Iris pigment epithelial cell (primary cell): ENCODE data around the genes FAM151B and TMEM161B.

DNA sequence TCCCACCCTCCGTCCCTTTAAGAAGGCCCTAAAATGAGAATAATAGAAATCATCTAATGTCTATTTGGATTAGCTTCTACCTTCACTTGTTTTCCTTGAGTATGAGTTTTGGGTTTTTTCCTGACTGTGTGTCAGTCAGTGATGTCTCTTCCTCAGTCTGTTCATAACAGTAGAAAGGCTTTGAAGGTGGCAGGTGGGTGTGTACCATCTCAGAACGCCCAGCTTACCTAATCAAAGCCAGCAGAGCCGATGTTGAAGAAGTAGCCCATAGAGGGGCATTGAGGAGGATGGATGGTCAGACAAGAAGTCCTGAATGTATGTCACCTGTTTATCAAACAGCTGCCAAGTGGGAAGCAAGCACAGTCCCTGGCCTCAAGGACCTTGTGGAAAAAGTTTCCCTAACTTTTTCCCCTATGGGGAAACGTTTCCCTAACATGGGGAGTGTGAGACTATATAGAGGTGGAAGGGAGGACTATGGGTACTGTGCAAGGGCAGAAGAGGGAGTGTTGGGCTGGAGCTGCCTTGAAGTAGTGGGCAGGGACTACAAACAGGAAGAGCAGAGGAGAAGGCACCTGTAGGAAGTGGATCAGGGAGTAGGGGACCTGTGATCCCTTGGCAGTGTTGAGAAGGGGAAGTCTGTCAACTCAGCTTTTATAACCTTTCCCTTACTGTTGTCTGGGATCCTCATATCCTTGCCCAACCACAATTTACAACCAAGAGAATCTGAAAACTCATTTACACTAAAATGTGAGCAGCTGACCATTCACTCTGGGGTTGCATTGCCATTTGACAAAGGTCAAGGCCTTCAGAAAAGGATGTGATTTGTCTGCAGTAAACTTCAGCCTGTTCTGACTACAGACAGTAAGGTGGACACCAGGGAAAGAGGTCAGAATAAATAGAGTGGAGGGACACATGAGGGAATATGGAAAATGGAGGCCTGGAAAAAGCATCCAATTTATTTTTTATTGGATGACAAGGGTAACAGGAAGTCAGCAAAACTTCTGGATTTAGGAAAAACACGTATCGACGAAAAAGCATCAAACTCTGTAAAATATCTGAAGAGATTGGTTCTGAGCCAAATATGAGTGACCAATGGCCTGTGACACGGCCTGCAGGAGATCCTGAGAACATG, 1.4 kb downstream of the CMYA5 start:
- RRBS, result no CpG with 5 or more reads among the region's 8 CpGs

GRCh38 chr5:80183653-80184059, 72.2 kb downstream of the SERINC5 start:
- RRBS, result no CpG with 5 or more reads among the region's 10 CpGs

DNA sequence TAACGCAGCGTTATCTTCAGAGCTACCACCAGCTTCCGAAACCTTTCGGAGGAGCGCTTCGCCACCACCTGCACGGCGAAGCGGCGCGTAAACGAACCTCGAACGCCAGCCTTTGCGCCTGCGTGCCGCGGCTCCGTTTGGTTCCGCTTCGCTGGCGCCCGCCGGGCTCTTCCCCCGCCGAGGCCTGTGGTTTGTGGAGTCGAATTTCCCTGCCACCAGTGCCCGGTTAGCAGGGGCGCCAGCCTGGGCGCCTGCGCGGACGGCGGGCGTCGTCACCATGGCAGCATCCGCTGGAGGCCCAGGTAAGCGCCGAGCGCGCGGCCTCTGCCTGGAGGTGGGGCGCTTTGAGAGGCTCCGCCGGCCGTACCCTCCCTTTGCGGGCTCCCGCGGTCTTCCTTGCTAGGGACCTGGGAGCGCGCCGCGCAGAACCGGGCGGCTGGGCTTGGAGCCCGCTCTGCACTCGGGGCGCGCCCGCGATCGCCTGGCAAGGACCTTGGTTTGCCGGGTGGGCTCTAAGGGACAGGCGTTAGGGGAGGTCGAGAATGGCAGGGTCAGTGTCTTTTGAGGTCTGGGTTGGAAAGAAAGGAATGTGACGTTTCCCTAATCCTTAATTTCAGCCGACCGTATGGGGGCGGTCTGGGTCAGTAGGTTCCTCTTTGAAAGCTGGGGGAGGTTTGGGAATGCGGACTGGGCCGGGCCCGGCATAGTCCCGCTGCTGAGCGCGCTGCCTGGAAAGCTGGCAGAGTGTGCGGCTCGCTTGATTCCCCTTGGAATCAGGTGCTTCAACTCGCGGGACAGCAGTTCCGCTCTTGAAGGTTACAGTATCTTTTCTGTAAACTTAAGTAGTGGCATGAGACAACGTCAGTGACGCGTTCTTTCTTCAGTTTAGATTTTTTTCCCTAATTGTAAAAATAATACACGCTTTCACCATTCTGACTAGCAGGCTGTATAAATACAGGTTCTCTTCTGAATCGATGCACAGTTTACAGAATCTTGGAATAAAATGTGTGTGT, at the start of gene FAM151B:
TSS of gene FAM151B (plus strand) at position 254 of the 1,013 bp plus-strand sequence.
- RRBS, result 3% methylated on average over 23 of the region's 85 CpGs

DNA sequence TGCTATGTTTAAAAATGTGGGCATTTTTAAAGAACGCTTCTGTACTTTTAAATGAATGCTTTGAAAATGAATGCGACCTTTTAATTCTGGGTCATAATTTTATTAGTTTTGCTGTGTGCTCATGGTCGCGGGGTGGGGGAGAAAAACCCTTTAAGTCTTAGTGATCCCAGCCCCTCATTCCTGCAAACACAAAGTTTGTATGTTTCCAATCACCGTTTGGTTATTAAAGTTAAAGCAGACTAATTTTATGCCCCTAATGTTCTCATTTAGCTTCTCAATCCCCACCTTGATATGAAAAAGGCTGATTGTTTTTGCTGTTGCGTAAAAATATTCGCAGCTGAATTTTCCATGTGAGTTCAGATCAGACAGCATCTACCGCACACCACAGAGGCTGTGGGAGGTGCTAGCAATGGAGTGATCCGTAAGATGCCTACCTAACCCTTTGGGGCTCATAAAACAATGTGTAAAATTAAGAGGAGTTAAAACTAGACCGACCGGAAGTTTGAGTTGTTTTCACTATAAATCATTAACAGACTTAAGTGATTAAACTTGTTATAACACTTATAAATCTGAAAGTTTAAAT, 1.6 kb downstream of the RASGRF2 start:
- RRBS, result no CpG with 5 or more reads among the region's 11 CpGs

DNA sequence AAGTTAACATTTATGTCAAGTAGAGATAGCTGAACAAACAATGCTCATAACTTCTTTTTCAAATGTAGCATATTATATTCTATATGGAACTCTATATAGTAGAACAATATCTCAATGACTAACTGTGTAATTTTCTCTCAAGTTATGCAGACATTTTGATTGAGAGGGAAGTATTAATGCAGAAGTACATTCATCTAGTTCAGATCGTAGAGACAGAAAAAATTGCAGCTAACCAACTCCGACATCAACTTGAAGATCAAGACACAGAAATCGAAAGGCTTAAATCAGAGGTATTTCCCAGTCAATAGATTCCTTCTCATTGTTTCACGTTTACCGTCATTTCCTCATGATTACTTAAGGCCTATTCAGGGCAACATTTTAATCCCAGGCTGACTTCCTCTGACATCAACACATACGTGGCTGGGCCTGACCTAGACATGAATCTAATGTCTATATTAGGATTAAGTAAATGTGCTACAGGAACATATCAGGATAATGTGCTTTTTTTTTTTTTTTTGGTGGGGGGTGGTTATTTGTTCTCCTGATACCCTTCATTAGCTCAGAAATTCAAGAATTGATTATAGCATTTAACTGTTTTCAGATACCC, 107.8 kb downstream of the RASGRF2 start:
- RRBS, result no CpG with 5 or more reads among the region's 6 CpGs

DNA sequence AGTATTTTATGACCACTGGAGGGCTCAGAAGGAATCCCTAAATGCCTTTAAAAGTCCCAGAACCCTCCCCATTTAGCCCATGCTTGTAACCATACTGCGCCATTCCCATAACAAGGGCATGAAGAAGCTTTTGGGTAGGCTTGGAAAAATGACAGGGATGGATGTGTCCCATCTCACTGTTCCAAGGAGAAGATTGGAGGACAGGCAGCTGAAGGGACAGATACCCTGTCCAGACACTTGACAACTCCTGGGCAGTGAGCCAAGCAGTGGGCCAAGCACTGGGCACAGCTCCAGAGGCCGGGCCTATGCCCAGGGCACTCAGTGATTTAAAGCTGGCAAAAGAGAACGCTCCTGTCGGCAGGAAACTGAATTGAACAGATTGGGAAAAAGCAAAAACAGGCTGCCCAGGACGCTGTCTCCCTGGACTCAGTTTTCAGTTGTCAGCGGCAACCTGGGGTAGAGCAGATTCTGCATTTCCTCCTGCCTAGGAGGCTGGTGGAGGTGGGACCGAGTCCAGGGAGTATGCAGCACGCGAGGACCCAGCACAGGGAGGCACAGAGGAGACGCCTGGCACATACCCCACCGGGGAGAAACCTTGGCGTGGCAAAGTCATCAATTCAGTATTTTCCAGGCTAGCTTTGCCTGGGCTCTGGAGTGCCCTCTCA, 106.5 kb upstream of the SSBP2 start:
- RRBS, result no CpG with 5 or more reads among the region's 12 CpGs

DNA sequence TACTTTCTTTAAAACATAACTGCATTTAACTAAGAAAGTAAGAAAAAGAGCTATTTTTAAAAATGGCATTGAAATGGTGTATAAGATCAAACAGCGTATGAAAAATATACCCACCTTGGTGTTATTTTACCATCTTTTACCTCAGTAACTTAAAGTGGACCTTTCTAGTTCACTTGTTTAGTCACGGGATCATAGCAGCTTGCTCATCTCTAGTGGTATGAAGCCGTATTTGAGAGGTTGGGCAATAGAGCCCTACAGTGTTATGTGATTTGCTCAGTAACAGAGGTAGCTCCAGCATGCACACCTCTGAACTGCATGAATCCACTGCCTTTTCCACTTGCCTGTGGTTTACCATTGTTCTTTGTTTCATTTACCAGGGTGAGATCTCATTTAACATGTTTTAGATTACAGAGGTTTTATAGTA, 134.3 kb downstream of the ATG10 start:
- RRBS, result no CpG with 5 or more reads among the region's 3 CpGs

DNA sequence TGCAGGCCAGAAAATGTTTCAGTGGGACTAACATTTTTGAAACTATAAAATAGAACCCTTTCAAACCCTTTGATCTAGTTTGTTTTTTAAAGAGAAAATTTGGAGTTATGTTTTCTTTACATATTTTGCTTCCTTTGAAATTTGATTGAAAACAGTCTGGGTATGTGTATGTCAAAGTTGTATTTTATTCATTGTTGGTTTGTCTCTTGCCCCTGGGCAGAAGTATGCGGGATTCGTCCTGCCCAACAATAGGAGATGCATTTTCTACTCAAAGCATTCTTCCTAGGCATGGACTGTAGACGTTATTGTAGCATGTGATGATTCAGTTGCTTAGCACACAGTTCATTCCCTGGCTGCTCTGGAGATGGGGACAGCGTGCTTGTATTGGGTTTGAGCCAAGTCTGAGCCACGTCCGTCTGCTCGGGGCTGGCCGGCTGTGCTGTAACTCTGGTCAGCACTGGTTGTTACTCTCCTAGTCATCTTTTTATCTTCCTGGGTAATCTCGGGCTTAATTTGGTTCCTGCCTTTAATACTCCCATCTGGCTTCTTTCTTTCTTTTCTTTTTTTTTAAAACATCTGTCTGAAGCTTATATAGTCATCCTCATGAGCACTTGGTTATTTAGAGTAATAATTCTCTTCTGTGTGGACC, 118.6 kb upstream of the RPS23 start:
- RRBS, result no CpG with 5 or more reads among the region's 9 CpGs

GRCh38 chr5:82422597-82423142, 144.5 kb upstream of the RPS23 start:
- RRBS, result no CpG with 5 or more reads among the region's 6 CpGs

DNA sequence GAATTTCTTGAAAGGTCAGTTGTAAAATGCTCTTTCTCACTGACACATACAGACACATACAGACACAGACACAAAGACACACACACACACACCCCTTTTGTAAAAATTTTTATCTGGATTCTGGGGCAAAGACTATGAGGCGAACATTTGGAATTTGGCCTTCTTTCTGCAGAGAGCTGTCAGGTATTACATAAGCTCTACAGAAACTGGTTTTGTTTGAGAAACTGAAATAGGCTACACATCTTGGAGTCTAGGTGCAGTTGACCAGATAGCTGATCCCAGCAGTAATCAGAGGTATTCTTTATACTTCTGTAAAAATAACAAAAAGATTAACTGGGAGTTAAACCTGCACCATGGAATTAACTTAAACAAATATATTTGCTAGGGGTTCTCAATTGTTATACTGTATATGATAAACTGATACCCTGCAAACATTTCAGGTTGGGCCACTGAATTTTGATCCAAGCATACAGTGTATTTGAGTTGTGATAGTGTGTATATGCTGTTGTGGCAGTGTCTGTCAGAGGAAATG, 316.1 kb upstream of the RPS23 start:
- RRBS, result no CpG with 5 or more reads among the region's 1 CpG

DNA sequence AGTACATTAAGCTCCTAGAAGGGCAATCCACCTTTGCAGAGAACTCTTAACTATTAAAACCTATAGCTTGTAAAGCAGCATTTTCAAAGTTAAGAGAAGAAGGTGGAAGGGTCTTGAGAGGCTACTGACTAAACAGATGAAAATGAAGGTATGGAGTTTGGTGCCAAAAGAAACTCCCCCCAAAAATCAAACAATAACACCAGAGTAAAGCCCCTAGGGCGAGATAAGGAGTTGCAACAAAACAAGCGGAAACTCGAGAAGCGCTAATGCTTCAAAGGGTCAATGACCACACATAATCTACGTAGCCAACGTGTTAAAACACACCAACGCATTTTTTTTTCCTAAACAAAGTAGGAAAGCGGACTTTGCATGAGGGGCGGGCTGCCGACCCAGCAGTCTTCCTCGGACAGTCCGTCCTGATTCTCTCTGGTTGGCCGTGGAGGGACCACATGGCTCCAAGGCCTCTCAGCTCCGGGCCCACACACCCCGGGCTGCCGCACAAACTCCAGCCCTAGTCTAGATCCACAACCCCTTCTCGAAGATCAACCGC, 371 bp downstream of the TMEM167A start:
- RRBS, result 0% methylated on average over 2 of the region's 18 CpGs

DNA sequence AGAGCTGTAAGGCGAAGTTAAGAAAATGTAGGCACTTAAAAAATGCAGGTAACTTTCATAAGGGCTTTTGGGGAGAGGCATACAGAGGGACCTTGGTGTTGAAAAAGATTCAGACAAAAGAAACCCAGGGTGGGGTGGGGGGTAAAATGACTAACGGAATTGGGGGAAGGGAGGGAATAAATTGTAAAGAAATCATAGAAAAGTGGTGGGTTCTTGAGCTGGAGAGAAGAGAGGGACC, 512 bp downstream of the VCAN start:
- RRBS, result no CpG with 5 or more reads among the region's 2 CpGs

- RRBS, result 2% methylated on average over 20 of the region's 59 CpGs
Observed at GRCh38 chr5:83472375-83473370, 1.1 kb downstream of the VCAN start.

GRCh38 chr5:83541743-83542357, 70.3 kb downstream of the VCAN start:
- RRBS, result no CpG with 5 or more reads among the region's 8 CpGs

DNA sequence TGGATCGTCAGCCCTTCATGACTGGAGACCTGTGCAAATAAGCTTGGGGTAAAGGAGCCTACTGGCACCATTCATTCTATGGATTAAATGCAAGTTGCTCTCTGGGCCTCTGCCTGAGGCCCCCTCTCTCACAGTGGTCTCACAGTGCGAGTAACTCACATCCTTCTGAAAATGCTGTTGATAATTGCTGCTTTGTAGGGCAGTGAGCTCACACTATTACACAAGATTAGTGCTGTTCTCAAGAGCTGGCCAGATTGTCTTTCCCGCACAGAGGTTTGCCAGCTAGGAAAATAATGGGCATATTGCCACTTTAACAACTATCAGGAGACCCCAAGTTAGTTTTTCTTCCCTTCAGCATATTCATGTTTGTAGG, 91.2 kb downstream of the VCAN start:
- RRBS, result no CpG with 5 or more reads among the region's 3 CpGs

DNA sequence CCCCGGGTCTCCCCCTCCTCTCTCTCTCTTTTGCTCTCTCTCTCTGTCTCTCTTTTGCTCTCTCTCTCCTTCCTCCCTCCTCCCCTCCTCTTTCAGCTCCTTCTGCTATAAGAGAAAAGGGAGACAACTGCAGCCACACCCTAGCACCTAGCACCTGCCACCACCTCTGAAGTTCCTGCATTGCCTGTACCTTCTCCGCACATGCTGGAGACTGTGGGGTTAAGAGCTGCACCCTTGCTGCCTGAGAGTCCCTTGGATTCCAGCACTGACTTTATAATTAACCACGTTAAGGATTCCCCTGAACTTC, 227 bp upstream of the EDIL3 start:
- RRBS, result 10% methylated on average over 1 of the region's 3 CpGs

DNA sequence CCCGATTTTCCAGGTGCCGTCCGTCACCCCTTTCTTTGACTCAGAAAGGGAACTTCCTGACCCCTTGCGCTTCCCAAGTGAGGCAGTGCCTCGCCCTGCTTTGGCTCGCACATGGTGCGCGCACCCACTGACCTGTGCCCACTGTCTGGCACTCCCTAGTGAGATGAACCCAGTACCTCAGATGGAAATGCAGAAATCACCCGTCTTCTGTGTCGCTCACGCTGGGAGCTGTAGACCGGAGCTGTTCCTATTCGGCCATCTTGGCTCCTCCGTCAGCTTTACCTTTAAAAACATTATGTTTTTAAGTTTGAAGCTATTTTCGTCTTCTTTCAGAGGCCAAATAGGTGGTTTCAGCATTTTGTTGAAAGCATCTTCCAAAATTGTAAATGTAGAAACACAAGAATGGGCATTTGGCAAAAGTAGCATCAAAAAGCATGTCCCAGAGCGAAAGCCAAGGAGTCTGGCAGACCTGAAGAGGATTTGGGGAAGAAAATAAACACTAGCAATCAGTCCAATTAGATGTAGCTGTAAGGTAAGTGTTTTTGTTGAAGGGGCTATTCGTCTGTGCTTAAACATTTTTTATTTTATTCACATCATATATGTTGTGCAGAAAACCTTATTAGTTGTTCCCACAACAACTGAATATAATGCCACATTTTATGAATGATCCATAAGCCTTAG, 954.2 kb upstream of the COX7C start:
- RRBS, result no CpG with 5 or more reads among the region's 17 CpGs

GRCh38 chr5:87081482-87081871, 186.2 kb upstream of the RASA1 start:
- RRBS, result no CpG with 5 or more reads among the region's 3 CpGs

DNA sequence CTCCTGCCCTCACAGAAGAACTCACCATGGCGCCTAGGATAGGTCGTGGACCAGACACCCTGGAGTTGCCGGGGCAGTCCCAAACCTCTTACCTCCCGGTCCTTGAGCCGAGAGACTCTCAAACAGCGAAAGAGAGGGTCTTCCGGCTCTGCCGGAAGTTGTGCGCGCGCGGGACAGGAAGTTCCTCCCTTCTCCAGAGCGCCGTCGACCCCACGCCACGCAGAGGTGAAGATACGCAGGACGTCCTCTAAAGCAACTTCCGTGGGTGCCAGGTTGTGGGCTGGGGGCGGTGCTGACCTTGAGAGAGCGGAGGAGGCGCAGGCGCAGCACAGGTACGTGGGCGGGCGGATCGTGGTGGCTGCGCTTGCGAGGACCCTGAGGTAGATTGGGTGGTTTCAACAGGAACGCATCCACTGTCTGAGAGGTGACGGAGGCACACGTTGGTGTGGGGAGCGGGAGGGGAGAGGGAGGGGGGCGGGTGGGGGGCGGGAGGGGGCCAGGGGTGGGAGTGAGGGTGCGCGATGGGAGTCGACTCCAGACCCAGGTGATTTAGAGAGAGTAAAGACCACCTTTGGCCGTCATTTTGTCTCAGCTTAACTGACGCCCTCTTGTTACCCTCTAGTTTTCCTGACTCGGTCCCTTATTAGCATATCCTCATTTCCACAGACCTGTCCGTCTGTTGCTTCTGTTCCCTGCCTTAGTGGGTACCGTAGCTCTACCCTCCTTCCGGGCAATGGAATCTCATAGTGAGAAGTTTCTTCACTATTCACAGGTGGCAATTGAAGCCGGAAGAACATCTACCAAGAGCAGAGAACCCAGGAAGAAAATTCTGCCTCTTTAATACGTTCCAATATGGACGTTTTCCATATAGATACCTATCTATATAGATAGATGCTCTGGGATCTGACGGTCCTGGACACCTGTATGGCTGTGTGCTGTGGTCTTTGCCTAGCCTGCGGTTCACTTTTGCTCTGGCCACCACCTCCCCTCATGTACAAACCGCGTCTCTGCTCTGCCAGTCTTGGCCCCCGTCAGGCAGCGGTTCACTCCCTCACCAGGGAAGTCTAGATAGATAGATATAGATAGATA, at the start of gene TMEM161B:
TSS of gene TMEM161B (minus strand) at position 150 of the 1,089 bp plus-strand sequence.
- RRBS, result 3% methylated on average over 5 of the region's 54 CpGs